Testis (tissue), 5 donors: ENCODE measurements around a stretch of chr10.

- PRO-cap, 3 experiments, result no peak in any of the 3 experiments
- RAMPAGE, long total RNA, 2 experiments, result no peak in any of the 2 experiments
- RRBS, result no CpG with 5 or more reads among the region's 11 CpGs
These were observed 43.7 kb downstream of the ACSM6 start for GRCh38 chr10:95237503-95238463.

- PRO-cap, 3 experiments, result no peak in any of the 3 experiments
- RAMPAGE, long total RNA, 2 experiments, result no peak in any of the 2 experiments
These were observed 14.9 kb downstream of the PDLIM1 start for GRCh38 chr10:95275946-95276271.

GRCh38 chr10:95286606-95287230 lies 4.1 kb downstream of the PDLIM1 start:
- PRO-cap, 3 experiments, result no peak in any of the 3 experiments
- RAMPAGE, long total RNA, 2 experiments, result no peak in any of the 2 experiments
- RRBS, result no CpG with 5 or more reads among the region's 3 CpGs

DNA sequence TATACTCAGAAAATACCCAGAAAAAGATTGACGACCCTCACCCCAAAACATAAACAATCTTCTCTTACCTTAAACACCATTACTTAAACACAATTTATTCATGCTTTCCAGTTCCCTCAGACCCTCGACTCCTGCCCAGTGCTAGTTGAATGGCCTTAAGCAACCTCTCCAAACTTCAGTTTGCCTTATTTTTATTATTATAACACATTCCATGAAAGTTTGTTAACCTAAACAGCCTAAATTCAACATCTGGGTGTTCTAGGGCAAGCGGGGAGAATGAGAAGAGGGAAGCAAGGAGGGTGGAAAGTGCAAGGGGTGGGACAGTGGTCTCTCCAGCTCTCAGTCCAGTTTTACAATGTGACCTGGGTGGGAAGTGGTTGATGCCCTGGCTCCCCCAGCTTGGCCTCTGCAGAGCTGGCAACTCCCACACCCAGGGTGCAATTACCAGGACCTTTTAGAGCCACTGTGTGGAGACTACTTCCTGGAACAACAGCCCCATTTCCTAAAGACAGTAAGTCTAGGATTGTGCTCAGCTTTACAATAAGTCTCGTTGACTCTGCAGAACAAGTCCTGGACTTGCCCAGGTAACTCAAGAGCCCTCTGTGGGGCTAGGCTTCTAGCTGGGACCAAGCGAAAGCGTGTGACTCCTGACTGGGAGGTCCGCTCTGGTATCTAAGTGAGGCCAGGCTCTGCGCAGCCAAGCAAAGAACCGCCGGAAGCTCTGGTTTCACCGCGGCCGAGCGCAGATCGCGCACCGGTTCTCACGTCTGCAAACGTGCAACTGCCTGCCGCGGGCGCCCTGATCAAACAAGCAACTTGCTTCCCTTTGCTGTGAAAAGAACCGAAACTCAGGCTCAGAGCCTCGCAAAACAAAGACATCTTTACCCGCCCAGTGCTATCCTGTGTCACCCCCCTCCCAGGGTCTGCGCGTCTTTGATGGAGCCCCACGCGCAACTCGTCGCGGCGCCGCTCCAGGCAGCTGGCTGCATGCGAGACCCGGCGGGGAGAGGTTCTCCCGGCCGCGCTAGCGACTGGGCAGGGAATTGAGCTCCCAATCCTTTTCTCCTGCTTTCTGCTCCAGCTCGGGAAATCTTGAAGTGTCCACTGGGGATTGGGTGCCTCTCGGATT lies 4.2 kb upstream of the PDLIM1 start:
- PRO-cap, 3 experiments, result no peak in any of the 3 experiments
- RAMPAGE, long total RNA, 2 experiments, result no peak in any of the 2 experiments
- RRBS, result 2% methylated on average over 8 of the region's 43 CpGs

DNA sequence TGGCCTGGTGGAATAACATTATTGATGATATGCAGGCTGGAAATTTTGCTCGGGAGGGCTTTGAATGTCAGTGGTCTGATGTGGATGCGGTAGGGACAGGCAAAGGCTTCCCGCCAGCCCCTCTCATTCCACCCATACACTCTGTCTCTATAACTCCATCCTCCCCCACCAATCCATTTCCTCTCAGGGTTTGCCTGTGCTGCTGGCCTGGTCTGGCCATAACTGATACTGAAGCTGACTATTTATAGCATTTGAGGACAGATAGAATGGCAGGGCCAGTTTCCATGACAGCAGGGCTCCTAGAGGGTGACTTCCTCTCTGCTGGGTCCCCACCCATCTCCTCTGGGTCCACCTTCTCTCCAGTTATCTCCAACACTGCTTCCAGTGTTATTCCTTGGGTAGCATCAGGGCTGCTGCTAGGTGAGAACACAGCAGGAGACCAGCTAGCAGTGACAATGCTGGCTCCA lies 6.6 kb upstream of the PDLIM1 start:
- PRO-cap, 3 experiments, result no peak in any of the 3 experiments
- RAMPAGE, long total RNA, 2 experiments, result no peak in any of the 2 experiments
- RRBS, result no CpG with 5 or more reads among the region's 3 CpGs

DNA sequence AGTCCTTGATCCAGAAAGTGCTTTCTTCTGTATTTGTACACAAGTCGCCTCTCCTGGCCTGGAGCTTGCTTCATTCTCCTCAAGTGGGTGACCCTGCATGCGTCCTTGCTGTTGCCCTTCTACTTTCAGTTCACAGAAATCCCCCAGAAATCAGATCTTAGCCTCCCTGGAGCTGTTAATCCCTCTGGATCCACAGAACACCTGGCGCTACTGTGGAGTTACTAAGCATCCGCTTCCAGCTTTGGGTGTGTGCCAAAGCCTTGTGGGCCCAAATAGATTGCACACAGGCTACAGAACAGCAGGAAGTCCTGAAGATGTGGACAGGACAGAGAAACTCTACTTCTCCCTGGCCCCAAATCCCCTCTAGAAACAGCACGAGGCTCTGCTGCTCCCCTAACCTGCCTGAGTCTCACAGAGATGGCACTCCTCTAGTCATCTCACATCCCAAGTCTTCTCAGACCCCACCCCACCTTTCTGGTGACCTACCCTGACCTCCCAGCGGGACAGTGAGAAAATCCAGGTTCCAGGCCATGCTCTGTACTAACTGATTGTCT lies 36.6 kb upstream of the PDLIM1 start:
- PRO-cap, 3 experiments, result no peak in any of the 3 experiments
- RAMPAGE, long total RNA, 2 experiments, result no peak in any of the 2 experiments
- RRBS, result no CpG with 5 or more reads among the region's 6 CpGs

- PRO-cap, 3 experiments, result peak in 1 of 3 experiments; most common minus-strand start chr10:95392940 (in 1)
- RAMPAGE, long total RNA, 2 experiments, result no peak in any of the 2 experiments
- RRBS, result no CpG with 5 or more reads among the region's 4 CpGs
These were observed 102.1 kb upstream of the PDLIM1 start for GRCh38 chr10:95392845-95393331.

DNA sequence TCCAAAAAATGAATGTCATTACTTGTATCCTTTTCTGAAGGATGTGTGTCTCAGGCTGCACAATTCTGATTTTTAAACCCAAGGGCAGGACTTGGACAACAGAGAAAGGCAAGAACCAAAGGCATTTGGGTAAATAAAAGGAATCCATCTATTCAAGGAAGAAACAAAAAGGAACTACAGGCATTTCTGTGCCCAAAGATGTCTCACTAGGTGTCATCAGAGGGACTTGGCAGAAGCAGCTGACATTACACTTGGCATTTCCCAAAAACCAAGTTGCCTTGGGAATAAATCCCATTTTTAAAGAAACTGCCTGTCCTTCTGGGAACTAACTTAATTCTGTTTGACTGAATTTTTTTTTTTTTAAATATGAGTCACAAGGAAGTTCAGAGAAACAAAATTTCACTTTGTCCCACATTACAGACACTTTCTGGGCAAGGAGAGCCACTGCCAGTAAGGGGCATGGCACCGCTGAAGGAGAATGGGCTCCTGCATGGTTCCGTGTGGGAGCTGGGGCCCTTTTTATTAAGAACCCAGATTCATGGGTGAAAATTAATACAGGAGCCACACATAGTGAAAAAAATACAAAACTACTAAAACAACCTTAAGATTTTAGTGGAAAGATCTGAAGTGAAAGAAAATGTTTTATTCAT lies 118.2 kb upstream of the PDLIM1 start:
- PRO-cap, 3 experiments, result peak in 3 of 3 experiments; most common plus-strand start position 423 of the sequence (in 3)
- RAMPAGE, long total RNA, 2 experiments, result no peak in any of the 2 experiments
- RRBS, result no CpG with 5 or more reads among the region's 2 CpGs

GRCh38 chr10:95437532-95438143 lies 123.5 kb downstream of the SORBS1 start:
- PRO-cap, 3 experiments, result no peak in any of the 3 experiments
- RAMPAGE, long total RNA, 2 experiments, result no peak in any of the 2 experiments
- RRBS, result no CpG with 5 or more reads among the region's 7 CpGs

- PRO-cap, 3 experiments, result no peak in any of the 3 experiments
- RAMPAGE, long total RNA, 2 experiments, result no peak in any of the 2 experiments
- RRBS, result no CpG with 5 or more reads among the region's 6 CpGs
These were observed 115.3 kb downstream of the SORBS1 start for GRCh38 chr10:95445821-95446247.

DNA sequence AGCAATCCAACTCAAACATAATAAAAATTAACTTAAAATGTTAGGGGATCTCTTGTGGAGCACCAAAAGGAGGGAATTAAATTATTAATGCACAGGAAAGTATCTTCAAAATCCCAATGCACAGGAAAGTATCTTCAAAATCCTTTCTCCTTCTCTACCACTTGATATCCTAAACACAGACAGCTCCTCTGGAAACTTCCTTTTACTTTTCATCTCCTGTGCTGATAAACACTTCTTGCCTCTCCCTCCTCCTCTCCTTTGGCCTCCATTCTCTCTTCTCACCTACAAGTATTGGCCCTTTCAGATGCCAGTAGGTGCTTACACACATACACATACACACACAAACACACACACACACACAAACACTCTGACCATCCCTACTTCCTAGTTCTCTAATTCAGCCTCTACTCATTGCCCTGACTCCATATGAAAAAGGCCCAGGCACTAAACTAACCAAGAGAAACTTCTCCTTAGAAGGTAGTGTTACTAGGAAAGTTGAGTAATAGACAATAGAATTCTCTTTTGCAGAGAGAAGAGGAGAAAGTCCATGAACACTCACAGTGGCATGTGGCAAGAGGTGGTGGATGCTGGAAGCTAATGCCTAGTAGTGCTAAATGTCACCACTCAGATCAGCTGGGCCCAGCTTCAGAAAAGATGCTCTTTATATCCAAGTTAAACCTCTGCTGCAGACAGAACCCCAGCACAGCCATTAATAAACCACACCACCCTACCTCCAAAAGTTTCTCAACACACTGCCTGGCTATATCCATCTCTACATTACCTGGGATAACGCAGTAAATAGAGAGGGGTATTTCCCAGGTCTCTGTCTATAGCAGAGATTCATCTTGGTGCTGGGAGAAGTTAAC lies 58.3 kb downstream of the SORBS1 start:
- PRO-cap, 3 experiments, result no peak in any of the 3 experiments
- RAMPAGE, long total RNA, 2 experiments, result no peak in any of the 2 experiments
- RRBS, result no CpG with 5 or more reads among the region's 1 CpG

- PRO-cap, 3 experiments, result no peak in any of the 3 experiments
- RAMPAGE, long total RNA, 2 experiments, result no peak in any of the 2 experiments
- RRBS, result no CpG with 5 or more reads among the region's 6 CpGs
These were observed 18.3 kb downstream of the SORBS1 start for GRCh38 chr10:95542644-95543442.

- PRO-cap, 3 experiments, result peak in 3 of 3 experiments; most common plus-strand start chr10:95561579 (in 3)
- RAMPAGE, long total RNA, 2 experiments, result no peak in any of the 2 experiments
- RRBS, result under 1% methylated on average over 16 of the region's 36 CpGs
These were observed 312 bp upstream of the SORBS1 start for GRCh38 chr10:95561478-95561887.

- PRO-cap, 3 experiments, result no peak in any of the 3 experiments
- RAMPAGE, long total RNA, 2 experiments, result no peak in any of the 2 experiments
- RRBS, result no CpG with 5 or more reads among the region's 2 CpGs
These were observed 10.4 kb downstream of the ALDH18A1 start for GRCh38 chr10:95645936-95646640.

DNA sequence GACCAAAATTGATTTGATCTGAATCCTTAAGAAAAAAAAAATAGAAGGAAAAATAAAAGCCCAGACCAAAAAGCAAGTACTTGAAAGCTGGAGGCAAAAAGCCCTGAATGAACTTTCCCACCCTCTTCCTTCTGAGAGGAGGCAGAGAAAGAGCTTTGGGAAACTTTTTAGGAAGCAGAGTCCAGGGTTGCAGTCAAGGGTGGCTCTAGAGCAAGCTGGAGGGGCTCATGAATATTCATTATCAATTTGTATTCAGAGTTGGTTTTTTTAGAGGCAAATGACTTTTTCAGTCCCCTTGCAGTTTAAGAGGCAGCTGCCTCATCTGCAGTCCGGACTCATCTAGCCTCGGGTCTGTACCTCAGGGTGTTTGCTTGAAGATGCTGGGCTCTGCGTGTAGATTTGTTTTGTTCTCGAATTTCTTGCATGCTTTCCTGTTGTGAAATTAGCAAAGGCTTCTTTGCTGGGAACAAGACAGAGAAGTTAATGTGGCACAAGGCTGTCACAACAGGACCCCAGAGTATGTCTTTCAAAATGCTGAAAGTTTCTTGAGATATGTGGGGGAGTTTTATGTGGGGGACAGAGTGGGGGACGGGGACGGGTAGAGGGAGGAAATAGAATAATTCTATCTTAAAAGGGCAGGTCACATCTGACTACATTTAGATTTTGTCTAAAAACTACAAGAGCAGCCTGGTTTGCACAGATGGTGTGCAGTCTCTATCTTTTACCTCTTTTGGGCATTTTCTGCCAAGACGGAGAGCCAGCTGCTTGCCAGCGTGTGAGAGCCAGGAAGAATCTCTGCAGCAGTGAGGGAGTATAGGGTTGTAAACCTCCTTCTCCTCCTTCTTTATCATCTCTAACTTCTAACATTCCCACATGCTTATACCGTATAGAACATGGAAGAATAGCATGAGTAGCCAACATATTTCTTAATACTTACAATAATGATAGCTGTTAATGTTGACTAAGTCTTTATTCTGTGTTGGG lies 589 bp downstream of the ENTPD1 start:
- PRO-cap, 3 experiments, result peak in 3 of 3 experiments; most common plus-strand start position 305 of the sequence (in 3); most common minus-strand start position 341 of the sequence (in 2)
- RAMPAGE, long total RNA, 2 experiments, result no peak in any of the 2 experiments
- RRBS, result no CpG with 5 or more reads among the region's 9 CpGs

DNA sequence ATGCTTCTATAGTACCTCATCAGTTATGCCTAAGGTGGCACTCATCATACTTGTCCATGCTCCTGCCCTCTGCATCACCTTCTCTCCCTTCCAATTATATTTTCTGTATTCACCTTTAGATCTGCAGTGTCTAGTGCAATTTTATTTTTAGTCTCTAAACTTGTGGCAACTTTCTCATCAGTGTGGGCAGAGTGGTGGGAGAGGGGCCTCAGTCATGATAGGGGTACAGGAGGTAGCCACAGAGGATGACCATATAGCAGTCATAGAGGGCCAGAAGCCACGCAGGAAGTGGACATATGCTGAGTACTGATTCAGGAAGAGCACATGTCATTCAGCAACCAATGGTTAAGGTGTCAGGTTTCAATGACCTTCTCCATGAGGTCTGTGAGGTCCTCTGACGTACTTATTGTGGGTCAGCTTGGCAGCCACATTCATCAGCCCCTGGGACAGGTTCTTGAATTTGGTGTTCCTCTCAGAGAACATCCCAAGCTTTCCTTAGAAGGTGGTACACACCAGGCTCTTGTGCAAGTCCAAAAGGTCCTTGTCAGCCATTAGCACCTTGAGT lies 2.6 kb downstream of the ENTPD1 start:
- PRO-cap, 3 experiments, result no peak in any of the 3 experiments
- RAMPAGE, long total RNA, 2 experiments, result no peak in any of the 2 experiments
- RRBS, result no CpG with 5 or more reads among the region's 2 CpGs

GRCh38 chr10:96124043-96125092 lies 5.7 kb upstream of the ZNF518A start:
- PRO-cap, 3 experiments, result peak in 3 of 3 experiments; most common plus-strand start chr10:96124692 (in 3); most common minus-strand start chr10:96124646 (in 2)
- RAMPAGE, long total RNA, 2 experiments, result start-site peak on the plus strand in 1 of 2 experiments, at chr10:96124683-96124691 at its widest, 6 reads per replicate
- RRBS, result no CpG with 5 or more reads among the region's 5 CpGs

DNA sequence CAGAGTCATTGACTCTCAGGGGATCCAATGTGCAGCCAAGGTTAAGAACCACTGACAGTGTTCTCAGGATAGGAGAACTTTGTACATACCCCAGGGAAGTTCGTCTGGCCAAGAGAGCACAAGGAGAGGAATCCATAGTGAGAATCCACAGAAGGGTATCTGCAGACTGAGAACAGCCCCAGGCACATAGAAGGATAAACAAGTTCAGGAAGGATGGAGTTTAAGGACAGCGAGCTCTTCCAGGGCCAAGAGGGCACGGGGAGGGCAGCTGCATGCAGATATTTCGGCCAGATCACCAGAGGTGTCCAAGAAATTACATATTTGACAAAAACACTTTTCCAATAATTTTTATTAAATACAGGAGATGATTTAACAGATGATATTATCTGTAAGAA lies 16.4 kb downstream of the BLNK start:
- PRO-cap, 3 experiments, result no peak in any of the 3 experiments
- RAMPAGE, long total RNA, 2 experiments, result no peak in any of the 2 experiments
- RRBS, result no CpG with 5 or more reads among the region's 4 CpGs

DNA sequence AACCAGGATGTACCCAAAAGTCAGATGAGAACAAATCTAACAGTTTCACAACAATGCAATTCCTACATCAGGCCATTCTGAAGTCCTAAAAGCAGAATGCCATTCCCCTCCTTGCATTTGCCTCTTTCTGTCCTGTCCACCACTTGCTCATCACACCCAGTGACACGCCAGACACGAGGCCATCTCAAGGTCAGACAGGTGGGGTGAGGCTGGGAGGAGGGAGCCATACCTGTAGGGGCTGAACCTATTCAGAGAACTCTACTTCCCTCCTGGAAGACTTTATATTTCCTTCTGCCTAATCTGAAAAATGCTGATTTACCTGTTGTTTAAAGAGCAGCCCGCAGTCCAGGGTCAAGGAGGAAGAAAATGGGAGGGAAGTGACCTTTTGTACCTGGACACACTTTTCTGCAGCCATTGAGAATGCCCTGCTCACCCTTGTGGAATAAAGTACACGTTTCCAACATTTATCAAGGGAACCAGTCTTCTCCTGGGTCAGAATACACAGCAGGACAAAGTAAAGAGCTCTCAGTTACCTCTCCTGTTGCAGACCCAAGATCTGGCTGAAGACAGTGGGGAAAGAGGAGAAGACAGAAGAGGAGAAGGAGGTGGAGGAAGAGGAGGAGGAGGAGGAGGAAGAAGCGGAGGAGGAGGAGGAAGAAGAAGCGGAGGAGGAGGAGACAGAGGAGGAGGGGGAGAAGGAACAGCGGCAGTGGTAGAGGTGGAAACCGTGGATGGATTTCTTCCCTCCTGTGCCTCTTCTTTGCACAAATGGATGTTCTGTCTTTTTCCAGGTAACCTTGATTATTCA lies 1.1 kb upstream of the BLNK start:
- PRO-cap, 3 experiments, result no peak in any of the 3 experiments
- RAMPAGE, long total RNA, 2 experiments, result no peak in any of the 2 experiments
- RRBS, result no CpG with 5 or more reads among the region's 8 CpGs

DNA sequence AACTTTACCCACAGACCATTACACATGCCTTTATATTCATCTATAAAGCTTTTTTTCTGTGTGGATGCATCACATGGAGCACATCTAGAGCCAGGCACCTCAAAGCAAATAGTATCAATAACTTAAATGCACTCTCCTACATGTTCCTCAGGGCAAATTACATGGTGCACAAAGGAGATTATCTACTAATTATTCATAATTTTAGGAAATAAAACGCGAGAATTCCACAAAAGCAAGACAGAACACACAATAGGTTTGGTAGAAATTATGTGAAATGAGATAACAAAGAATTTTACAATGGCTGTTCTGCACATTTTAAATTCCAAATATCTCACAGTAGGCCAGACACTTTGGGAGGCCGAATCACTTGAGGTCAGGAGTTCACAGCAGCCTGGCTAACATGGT lies 33.5 kb upstream of the TLL2 start:
- PRO-cap, 3 experiments, result no peak in any of the 3 experiments
- RAMPAGE, long total RNA, 2 experiments, result no peak in any of the 2 experiments
- RRBS, result no CpG with 5 or more reads among the region's 3 CpGs